Endothelial cell (in vitro differentiated cells): ENCODE data around the genes TBC1D28 and EPN2.

DNA sequence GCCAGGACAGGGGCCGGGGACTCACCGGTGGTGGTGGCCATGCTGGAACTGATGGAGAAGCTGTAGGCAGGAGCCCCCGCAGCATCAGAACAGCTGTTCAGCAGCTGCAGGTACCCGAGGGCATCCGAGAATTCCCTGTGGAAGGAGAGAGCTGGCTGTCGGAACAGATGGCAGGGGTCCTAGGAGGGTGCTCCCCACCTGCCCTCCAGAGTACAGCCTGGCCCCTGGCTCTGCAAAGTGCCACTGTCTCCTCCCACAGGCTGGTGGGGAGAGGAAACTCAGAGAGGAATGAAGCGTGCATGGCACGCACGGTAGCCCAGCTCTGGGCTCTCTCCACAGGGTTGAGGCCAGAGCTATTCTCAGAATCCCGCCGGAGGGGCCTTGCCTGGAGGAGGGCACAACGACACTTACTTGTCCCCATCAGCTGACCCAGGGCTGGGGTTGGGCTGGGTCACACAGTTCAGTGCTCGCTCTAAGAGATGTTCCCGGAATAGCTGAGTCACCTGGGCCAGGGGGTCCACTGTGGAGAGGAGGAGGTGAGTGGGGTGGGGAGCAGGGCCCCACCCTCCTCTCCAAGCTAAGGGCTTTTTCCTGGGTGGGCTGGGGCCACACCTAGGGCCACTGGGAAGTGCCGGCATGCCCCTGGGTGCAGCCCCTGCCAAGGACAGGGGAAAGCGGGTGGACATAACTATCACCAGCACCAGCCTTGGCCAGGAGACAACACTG lies 21.8 kb downstream of the SREBF1 start:
- PRO-cap = no peak

GRCh38 chr17:17818040-17818409 lies 18.8 kb downstream of the SREBF1 start:
- PRO-cap = no peak

DNA sequence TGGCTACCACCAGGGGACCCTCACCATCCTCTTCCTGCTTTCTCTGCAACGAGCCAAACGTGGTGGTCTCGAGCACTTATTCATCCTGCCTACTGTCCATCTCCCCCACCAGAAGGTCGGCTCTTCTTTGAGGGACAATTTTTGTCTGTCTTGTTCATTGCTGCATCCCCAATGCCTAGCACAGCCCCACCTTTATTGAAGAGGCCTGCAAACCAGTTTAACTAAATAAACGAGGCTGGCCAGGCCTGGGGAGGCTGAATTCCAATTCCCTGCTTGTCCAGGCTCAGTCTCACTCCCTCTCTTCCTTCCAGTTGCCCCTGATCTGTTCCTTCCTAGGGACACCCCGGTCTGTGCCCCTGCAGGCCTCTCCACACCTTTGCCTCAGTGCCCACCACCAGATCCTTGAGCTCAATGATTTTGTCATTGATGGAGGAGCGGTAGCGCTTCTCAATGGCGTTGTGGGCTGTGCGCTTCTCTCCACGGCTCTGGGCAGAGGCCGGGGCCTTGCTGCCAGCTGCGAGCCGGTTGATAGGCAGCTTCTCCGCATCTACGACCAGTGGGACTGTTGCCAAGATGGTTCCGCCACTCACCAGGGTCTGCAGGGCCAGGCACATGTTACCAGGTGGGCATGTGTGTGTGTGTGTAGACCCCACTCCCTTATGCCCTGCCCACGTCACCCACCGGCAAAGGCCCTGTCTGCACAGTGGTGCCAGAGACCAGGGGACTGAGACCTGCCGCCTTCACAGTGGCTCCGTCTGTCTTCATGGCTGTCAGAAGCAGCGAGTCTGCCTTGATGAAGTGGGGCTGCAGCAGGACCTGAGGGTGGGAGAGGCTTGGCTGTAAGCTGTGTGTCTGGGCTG lies 17.9 kb downstream of the SREBF1 start:
- PRO-cap = no peak

- PRO-cap = no peak
Measured at GRCh38 chr17:17849545-17850690, 13.1 kb upstream of the SREBF1 start.

GRCh38 chr17:17911117-17911674 lies 61.0 kb downstream of the TOM1L2 start:
- PRO-cap = no peak

GRCh38 chr17:17928226-17928641 lies 44.0 kb downstream of the TOM1L2 start:
- PRO-cap = no peak

- PRO-cap = no peak
Measured at GRCh38 chr17:17958479-17958887, 13.7 kb downstream of the TOM1L2 start.

DNA sequence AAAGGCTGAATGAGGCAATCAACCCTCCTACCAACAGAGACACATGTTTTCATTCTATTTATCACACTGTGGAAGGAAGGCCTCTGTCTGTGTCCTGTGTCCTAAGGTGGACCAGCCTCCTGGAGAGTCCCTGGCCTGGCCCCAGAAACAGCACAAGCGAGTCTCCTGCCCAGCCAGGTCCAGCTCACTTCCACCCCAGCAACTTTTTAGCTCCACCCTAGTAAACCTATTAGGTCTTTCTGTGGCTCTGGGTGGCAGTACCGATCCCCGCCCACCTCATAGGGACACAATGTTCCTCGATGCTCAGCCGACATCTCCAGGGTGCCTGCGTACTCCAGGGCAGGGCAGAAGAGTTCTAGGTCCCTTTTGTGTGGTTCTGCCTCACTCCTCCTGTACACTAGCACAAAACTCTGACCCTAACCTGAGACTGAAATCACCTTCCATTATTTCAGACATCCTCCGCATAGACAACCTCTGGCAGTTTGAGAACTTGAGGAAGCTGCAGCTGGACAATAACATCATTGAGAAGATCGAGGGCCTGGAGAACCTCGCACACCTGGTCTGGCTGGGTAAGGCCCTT lies 10.8 kb downstream of the DRC3 start:
- PRO-cap = no peak

DNA sequence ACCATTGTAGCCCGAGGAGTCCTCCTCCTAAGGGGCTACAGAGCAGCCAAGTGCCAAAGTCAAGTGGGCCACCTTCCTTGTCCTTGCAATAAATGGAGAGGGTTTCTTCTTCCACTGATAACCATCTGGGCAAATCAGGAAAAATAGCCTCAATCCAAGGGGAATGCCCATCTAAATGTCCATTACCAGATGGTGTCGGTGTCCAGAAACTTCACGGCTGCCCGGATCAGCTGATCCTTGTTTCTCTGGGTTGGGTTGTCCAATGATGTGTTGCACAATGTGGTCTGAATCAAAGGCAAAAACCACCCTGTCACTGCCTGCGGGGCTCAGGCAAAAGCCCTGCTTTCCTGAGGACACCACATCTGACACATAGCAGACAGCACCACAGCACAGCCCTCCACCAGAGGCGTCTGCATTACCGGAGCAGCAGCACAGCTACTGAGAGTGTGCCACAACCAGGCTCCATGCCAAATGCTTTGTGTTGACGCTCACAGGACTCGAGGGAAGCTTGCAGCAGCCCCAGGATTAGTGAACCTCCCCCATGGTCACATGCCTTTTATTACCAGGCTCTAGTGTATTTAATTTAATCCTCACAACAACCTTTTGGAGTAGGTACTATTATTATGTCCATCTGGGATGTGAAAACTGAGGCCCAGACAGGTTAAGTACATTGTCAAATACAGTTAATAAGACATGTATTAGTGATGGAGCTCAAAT lies 12.7 kb downstream of the ATPAF2 start:
- PRO-cap = no peak

DNA sequence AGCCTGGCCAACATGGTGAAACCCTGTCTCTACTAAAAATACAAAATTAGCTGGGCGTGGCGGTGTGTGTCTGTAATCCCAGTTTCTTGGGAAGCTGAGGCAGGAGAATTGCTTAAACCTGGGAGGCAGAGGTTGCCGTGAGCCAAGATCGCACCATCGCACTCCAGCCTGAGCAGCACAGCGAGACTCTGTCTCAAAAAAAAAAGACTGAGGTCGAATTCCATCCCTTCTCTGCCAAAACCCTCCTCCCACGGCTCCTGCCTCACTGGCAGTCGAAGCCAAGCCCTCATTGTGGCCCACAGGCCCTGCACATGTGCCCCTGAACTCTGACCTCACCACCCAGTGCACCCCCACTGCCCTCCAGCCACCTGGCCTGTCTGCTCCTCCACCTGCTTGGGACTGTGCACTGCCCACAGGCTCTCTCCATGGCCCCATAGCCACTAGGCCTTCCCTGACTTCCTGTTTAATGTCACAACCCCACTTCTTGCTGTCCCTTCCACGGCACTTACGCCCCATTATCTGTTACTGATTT lies 6.9 kb downstream of the MYO15A start:
- PRO-cap = no peak

GRCh38 chr17:18115955-18116608 lies 7.5 kb downstream of the MYO15A start:
- PRO-cap = no peak

GRCh38 chr17:18237421-18237793 lies 12.0 kb downstream of the LLGL1 start:
- PRO-cap = no peak

GRCh38 chr17:18313939-18314371 lies 839 bp downstream of the TOP3A start:
- PRO-cap = no peak

DNA sequence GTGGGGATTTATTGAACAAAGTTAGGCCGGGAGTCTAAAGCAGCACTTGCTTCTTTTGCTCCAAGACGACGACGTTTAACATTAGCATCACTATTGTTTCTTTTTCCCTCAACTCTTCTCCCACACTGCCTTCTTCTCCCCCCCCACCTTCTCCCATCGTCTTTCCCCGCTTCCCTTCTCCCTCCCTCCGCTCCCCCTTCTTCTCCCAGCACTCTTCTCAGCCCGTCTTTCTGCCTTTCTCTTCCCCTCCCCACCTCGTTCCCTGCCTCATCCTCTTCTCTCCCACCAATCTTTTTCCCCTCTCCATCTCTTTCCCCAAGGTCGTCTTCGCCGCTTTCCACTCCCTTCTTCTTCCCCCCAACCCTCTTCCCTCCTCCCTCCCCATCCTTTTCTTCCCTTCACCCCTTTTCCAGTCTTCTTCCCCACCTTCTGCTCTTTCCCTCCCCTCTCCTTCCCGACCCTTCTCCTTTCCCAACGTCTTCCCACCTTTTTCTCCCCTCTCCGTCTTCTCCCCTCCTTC lies 33.2 kb downstream of the EVPLL start:
- PRO-cap = no peak

DNA sequence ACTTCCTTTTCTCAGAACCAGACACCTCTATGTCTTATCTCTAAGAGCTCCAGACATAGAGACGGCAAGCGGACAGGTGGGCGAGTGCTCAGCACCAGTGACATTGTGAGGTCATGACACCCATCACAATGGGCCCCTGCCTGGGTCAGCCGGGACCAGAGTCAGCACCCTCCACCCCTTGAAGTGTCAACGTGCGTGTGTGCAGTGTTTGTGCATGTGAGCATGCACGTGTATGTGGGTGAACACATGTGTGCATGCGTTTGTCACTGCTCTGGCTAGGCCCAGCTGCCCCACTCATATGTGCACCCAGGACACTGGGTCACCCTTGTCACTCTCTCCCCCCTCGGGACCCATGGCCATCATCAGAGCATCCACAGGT lies at the start of gene TBC1D28:
TSS of gene TBC1D28 (minus strand) at position 63 of the 379 bp plus-strand sequence.
- PRO-cap = no peak

DNA sequence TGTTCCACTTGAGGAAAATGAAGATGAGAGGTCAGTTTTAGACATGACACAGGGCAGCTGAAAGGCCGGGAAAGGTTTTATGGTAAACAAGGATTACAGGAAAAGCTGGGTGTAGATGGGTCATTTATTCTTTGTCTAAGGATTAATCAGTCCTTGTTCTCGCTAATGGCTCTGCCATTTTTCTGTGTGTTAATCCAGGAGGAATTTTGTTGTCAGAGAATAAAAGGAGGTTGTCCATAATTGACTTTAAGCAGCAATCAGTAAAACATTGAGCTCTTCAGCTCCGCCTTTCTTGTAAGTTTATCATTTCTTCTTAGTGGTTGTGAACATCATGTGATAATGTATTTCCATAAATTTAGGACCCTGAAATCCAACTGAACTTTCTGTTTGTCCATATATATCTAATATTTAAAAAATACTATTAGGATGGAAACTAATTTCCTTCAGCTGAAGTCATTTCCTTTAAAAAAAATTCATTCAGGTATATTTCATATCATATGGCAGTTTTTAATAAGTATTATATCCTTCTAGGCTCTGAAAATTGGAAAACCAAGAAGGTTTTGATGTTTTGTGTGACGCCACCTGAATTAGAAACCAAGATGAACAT lies 7.4 kb downstream of the PRPSAP2 start:
- PRO-cap = no peak

GRCh38 chr17:19088869-19089325 lies 38.5 kb upstream of the GRAPL start:
- PRO-cap = unidirectional peak, plus-strand start at chr17:19089028

DNA sequence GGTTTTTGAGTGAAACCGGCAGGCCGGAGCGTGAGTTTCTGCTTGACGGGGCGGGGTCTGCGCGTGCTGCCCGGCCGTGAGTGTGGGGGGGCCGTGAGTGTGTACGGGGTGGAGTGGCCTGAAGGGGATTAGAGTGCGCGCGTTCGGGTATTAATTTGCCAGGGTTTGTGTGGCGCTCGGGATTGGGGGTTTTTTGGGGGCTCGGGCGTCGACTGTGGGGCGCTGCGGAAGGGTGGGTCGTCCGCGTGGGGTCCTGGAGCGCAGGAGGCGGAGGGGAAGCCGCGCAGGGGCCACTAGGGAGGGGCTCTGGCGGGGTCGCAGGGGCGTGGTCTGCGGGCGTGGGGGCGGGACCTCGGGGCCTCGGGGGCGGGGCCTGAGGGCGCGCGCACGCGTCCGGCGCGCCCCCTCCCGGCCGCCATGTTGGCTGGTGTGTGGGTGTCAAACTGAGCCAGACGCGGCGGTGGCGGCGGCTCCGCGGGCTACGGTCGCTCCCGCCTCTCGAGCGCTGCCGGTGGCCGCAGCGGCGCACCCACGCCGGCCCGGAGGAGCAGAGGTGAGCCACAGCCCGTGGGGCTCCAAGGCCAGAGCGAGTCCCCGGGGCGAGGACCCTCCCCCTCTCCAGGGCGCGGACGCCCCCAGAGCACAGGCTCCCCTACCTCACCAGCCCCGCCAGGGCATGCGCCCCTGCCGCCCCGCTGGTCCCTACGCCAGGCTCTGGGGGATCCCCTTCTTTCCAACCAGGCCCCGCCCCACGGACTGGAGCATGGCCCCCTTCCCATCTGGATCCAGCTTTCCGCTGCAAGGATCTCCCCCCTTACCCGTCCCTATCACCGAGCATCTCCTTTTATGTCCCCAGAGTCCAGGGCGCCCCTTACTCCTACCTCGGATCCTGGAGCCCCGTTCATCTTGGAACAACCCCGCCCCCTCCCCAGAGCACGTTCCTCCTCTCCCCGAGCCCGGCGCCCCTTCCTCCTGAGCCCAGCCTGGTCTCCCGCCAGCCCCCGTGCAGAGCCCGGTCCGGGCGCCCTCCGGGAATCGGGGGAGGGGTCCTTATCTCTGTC lies at the start of gene EPN2:
TSS of gene EPN2 (plus strand) at position 388 of the 1,061 bp plus-strand sequence.
- PRO-cap = unidirectional peak, plus-strand start at position 441 of the sequence

- PRO-cap = no peak
Measured at GRCh38 chr17:19316850-19317061, 45.8 kb downstream of the B9D1 start.

- PRO-cap = no peak
Measured at GRCh38 chr17:19322828-19323632, 39.5 kb downstream of the B9D1 start.